Heart right ventricle (tissue), 2 donors: ENCODE results near the genes SPANXB1, HSFX3 and MAMLD1.

DNA sequence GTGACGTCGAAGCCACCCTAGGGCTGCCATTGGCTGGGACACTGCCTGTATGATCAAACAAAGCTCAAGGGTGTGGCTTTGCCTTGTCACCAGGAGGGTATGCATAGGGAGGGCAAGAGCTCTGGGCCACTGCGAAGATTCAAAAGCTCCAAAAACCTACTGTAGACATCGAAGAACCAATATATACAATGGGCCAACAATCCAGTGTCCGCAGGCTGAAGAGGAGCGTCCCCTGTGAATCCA, at the start of gene SPANXB1:
Gene SPANXB1, plus strand, starts transcription at position 89 of the 243 bp plus-strand sequence.
- PRO-cap, 2 experiments: no peak in any of the 2 experiments

DNA sequence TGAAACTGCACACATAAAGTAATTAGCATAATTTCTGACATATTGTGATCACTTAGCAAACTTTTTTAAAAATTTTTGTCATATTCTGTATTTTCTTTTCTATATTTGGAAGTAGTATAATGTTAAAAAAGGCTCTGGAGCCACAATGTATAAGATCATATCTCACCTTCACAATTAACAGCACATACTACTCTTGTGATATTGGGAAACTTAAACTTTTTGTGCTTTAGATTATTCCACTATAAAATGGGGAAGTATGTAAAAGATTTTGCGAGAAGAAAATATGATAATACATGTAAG, 322.6 kb upstream of the SPANXN4 start:
- PRO-cap, 2 experiments: no peak in any of the 2 experiments

GRCh38 chrX:147876109-147876685, 35.5 kb upstream of the FMR1 start:
- PRO-cap, 2 experiments: no peak in any of the 2 experiments

- PRO-cap, 2 experiments: no peak in any of the 2 experiments
Measured at GRCh38 chrX:147940467-147940782, 28.7 kb downstream of the FMR1 start.

DNA sequence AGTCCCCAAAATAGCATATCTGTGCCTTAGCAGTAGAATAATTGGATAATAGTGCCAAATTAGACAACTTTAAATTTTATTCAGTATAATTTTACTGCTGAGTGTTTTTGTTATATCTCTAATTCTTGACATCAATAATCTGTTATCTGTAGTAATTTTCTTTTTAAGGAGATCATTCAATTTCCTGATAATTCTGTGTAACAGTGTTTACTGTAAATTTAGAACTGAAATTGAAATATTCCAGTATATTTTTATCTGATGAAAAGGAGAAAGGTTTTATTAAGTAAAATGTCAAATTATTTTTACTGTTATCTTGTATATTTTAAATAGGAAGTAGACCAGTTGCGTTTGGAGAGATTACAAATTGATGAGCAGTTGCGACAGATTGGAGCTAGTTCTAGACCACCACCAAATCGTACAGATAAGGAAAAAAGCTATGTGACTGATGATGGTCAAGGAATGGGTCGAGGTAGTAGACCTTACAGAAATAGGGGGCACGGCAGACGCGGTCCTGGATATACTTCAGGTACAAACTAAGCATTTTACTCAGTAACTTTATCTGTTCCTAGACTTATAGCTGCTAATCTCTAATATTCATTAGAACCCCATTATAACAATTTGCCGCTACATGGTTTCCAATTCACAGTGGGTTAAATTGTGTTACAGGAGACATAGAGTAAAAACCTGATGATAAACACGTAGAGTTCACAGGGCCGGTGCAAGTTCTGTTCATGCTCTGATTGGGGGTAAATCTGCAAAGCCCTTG, 31.3 kb downstream of the FMR1 start:
- PRO-cap, 2 experiments: no peak in any of the 2 experiments

DNA sequence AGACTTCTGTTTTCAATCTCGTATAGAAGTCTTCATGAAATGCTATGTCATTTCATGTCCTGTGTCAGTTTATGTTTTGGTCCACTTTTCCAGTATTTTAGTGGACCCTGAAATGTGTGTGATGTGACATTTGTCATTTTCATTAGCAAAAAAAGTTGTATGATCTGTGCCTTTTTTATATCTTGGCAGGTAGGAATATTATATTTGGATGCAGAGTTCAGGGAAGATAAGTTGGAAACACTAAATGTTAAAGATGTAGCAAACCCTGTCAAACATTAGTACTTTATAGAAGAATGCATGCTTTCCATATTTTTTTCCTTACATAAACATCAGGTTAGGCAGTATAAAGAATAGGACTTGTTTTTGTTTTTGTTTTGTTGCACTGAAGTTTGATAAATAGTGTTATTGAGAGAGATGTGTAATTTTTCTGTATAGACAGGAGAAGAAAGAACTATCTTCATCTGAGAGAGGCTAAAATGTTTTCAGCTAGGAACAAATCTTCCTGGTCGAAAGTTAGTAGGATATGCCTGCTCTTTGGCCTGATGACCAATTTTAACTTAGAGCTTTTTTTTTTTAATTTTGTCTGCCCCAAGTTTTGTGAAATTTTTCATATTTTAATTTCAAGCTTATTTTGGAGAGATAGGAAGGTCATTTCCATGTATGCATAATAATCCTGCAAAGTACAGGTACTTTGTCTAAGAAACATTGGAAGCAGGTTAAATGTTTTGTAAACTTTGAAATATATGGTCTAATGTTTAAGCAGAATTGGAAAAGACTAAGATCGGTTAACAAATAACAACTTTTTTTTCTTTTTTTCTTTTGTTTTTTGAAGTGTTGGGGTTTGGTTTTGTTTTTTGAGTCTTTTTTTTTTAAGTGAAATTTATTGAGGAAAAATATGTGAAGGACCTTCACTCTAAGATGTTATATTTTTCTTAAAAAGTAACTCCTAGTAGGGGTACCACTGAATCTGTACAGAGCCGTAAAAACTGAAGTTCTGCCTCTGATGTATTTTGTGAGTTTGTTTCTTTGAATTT, 31.6 kb upstream of the FMR1NB start:
- PRO-cap, 2 experiments: no peak in any of the 2 experiments

DNA sequence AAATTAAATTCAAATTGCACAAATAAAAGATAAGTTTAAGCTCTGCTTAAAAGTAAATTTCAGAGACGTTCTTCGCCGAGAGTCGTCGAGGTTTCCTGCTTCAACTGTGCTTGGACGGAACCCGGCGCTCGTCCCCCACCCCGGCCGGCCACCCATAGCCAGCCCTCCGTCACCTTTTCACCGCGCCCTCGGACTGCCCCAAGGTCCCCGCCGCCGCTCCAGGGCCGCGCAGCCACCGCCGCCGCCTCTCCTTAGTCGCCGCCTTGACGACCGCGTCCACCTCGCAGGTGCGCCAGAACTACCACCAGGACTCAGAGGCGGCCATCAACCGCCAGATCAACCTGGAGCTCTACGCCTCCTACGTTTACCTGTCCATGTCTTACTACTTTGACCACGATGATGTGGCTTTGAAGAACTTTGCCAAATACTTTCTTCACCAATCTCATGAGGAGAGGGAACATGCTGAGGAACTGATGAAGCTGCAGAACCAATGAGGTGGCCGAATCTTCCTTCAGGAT, 70.9 kb downstream of the FMR1NB start:
- PRO-cap, 2 experiments: no peak in any of the 2 experiments

GRCh38 chrX:148577283-148577684, 76.9 kb downstream of the AFF2 start:
- PRO-cap, 2 experiments: no peak in any of the 2 experiments

GRCh38 chrX:148609600-148610649, 109.5 kb downstream of the AFF2 start:
- PRO-cap, 2 experiments: no peak in any of the 2 experiments

DNA sequence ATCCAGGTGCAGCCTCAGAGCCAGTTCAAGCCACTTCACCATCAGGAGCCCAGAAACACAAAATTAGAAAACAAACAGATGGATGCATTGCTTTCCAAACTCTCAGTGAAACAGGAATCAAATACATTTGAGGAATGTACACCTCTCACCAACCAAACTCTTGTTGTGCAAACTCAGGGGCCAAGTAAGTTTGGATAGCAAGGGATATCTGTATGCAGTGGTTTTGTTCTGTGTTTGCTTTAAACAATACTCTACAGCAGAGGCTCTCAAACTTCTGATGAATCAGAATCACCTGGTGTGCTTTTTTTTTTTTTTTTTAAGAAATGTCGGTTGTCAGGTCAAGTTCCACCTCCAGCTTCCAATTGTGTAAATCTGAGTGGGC, 9.9 kb downstream of the IDS start:
- PRO-cap, 2 experiments: no peak in any of the 2 experiments

DNA sequence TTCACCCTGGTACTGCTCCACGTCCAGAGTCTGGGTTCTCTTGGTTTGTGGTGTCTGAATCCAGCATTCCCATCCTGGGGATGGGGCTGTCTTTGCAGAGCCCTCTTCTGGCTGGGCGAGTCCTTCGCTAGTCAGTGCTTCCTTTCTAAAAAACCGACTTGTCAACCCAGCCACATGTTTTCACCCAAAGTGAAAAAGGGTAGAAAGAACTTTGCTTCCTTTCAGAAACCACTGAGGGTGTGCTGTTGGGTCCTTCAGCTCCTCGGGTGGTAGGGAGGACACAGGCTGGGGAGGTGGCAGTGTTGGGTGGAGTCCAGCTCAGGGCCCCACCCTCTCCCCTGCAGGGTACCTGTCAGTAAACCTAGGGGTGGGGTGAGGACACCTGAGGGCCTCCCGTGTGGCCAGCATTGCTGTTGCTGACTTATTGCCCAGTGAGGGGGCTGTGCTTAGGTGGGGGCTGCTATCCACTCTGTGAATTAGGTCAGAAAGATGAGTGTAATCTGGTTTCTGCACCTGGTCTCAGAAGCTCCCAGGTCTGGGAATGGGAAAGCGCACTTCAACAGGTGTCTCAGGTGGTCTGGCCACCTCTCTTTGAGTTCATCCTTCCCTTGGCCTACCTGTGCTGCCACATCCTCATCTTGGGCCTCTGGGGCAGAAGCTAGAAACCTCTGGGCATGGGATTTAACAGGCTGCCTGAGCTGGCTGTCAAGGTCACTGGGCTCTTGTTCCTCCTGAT, 14.7 kb upstream of the EOLA1 start:
- PRO-cap, 2 experiments: no peak in any of the 2 experiments

DNA sequence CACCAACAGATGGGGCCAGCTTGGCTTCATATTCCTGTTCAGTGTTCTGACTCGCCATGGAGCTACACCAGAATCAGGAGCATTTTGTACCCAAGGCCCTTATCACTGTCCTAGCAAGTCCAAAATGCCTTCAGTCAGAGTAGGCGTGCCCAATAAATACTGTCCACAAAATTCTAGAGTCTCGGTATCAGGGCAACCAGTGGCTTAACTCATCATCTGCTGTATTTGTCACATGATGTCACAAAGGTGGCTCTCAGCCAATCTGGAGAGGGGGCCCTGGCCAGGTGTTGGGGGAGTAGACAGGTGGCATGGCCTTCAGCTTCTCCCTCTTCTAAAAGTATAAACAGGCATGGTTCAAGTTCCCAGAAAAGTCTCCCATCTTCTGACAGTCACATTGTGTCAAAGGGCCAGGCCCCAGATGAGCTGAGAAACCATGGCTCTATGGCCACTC, at the start of gene HSFX3:
Gene HSFX3, minus strand, starts transcription at position 130 of the 451 bp plus-strand sequence.
- PRO-cap, 2 experiments: no peak in any of the 2 experiments

DNA sequence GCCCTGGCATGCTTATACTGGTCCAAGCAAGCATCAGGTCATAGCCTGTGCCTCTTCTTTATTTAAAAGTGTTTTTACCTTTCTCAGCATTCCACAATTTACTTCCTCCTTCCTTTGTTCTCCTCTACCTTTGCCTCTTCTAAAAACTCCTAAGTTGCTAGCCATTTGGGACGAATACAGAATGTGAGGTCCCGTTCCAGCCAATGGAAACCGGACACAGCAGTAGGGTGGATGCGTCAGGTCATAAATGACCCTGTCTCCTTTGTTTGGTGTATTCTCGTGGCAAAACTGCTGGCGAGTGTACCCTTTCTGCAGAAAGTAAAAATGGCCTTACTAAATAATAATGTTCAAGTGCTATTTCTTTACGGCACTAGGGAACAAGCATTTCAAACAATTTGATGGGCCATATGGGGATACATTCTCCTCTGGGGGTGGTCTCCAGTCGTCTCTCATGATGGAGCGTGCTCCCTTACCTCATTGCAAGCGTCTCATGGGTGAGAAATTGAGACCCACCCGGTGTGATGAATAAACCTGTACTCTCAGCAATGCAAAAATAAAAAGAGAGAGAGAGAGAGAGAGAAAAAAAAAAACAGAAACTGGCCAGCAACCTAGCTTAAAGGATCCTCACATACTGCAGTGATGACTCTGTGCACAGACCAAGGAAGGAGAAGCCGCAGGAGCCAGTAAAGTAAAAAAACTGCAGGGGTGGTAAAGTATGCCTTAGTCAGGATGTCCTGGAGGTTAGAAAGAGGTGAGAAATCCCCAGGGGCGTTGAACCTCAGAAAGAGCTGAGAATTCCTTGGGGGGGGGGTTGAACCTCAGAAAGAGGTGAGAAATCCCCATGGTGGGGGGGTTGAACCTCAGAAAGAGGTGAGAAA, 47.7 kb downstream of the MAGEA9 start:
- PRO-cap, 2 experiments: no peak in any of the 2 experiments

- PRO-cap, 2 experiments: no peak in any of the 2 experiments
Measured at GRCh38 chrX:150084956-150085238, 146.6 kb upstream of the EOLA2 start.

- PRO-cap, 2 experiments: no peak in any of the 2 experiments
Measured at GRCh38 chrX:150204879-150205433, 158.2 kb upstream of the MAMLD1 start.

DNA sequence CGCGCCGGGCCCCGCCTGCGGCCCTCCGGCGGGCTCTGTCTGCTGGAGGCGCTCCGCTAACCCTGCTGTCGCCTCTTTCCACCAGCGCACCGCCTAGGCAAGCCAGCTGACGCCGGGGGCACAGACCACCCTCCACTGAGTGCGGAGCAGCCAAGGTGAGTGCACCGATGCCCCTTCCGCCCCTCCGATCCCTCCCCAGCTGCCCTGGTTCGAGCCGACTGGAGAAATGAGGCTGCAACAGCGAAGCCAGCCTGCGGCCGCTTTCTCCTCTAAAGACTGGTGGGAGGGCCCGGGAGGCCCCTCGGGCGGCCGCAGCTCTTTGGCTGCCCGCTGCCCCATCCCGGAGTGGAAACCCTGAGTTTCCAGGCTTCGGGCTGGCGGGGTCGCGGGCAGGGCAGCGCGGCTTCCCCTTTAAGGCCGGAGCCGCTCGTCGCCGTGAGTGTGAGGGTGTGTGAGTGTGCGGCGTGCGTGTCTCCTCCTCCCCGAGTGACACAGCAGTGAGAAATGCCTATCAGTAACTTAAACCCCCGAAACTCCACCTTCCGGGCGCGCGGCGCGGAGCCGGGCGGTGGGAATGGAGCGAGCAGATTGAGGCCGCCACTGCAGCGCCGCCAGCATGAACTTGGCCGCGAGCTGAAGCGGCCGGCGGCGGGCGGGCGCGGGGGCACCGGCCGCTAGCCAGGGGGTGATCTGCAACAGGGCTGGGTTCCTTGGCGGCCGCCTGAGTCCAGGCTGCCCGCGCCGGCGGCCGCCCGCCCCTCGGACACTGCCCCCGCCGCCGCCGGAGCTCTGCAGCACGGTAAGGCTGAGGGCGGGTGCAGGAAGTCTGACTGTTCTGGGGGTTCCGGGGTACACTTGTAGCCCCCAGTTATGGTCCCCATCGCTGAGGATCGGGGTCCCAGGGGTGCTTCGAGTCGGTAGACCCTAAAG, at the start of gene MAMLD1:
Gene MAMLD1, plus strand, starts transcription at position 586 of the 930 bp plus-strand sequence.
- PRO-cap, 2 experiments: peak in 2 of 2 experiments; most common plus-strand start position 586 of the sequence (in 2); most common minus-strand start position 443 of the sequence (in 2)

DNA sequence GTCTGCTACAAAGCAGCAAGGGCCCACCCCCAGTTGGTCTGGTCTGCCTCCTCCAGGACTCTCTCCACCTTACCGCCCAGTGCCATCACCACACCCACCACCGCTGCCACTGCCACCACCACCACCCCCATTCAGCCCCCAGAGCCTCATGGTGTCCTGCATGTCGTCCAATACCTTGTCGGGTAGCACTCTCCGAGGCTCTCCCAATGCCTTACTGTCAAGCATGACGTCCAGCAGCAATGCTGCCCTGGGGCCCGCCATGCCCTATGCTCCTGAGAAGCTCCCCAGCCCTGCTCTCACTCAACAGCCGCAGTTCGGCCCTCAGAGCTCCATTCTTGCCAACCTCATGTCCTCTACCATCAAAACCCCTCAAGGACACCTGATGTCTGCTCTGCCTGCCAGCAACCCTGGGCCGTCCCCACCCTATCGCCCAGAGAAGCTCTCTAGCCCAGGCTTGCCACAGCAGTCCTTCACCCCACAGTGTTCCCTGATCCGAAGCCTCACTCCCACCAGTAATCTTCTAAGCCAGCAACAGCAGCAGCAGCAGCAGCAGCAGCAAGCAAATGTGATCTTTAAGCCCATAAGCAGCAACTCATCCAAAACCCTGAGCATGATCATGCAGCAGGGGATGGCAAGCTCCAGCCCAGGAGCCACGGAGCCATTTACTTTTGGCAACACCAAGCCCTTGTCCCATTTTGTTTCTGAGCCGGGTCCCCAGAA, 97.7 kb upstream of the MTM1 start:
- PRO-cap, 2 experiments: no peak in any of the 2 experiments

DNA sequence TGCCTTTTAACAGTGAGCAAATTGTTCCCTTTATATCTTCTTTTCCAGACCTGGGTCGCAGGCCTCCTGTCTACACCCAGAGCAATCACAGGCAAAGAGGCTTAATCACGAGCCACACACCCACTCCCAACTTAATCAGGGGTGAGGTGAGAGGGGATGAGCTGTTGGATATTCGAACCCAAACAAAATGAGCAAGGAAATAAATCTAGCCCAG, 755 bp upstream of the MTMR1 start:
- PRO-cap, 2 experiments: no peak in any of the 2 experiments

GRCh38 chrX:150765016-150765463, 71.8 kb downstream of the MTMR1 start:
- PRO-cap, 2 experiments: no peak in any of the 2 experiments

- PRO-cap, 2 experiments: no peak in any of the 2 experiments
Measured at GRCh38 chrX:150967696-150968211, 15.4 kb upstream of the HMGB3 start.